A172 (cell line): Measurements from ENCODE around the genes PTRHD1 and ADCY3.

DNA sequence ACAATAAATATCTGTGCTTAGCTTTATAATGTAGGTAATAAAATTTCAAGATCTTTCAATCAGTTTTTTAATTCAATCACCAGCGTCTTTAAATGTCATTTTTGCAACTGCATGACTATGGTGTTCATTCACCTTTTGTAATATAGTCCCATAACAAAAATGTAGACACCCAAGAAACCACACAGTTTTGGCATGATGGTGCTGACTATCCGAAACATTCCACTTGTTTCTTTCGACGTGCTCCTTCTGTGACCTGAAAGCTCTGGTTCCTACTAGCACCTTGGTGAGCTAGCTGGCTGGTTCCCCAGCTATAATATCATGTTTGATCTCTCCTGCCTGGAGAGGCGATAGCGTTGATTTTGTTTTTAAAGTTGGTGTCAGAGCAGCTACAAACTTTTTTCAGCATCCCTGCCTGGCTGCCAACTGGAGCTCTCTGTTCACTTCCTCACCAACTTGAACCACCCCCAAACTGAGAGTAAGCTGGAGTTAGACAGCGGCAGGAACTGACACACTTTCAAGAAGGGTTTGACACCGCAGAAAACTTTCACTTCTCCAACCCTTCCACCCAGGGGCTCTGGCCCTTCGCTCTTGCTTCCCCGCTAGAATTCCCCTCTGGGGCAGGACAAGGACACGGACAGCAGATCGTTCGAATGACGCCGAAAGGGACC, 1.1 kb downstream of the ATAD2B start:
- RAMPAGE, long total RNA, result no peak

DNA sequence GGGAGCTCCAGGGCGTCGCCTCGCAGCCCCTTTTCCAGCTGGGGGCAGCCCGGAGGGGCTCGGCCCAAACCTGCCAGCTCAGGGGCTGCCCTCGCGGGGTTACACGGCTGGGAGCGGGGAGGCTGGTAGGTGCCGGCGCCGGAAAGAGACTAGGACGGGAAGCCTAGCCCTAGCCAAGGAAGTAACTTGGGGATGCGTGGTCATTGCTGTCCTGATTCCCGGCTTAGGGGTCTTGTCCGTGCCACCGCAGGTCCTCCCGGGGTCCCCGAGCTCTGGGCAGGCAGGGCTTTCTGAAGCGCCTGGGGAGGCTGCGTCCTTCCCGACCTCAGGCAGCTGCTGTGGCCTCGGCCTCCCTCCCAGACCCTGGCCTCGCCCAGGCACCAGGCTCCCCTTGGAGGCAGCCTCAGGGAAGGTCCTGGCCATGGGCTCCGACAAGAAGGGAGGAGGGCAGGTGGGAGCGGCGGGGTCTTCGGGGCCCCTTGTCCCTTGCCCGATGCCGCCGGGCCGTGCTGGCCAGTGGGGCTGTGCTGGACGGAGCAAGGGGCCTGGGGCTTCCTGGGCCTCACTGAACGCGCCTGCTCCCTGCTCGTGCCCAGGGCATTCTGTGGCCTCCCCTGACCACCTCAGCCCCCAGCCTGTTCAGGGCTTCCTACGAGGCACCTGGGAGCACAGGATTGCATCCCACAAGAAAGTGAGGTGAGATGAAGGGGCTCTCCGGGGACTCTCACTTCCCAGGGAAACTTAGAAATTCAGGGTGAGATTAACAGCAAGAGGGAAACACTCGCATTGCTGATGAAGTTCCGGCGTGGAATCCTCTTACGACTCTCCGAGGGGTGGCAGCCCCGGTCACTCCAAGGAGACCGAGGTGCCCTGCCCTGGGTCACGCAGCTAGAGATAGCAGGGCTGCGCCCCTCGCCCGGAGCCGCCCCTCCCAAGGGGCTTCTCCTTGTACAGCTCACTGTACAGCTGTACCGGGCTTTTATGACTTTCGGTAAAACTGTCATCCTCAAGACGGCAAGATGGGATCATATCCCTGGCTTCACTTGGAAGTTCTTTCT, 678 bp downstream of the MFSD2B start:
- RAMPAGE, long total RNA, result no peak

DNA sequence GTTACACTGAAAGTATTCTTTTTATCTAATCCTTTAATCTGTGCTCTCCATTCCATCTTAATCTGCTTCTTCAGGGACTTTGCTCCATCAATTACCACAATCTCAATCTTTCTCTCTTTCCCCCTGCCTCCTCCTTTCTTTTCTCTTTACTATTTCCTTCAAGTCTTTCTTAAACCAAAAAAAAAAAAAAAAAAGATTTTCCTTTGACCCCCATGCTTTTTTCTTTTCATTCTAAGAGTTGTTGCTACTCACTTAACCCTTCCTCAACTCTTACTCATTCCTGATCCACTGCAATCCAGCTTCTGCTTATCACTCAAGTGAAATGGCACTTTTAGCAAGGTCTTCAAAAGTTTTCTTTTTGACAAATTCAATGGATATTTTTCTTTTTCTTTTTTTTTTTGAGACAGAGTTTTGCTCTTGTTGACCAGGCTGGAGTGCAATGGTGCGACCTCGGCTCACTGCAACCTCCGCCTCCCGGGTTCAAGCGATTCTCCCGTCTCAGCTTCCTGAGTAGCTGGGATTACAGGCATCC, 77.4 kb downstream of the ITSN2 start:
- RAMPAGE, long total RNA, result no peak

GRCh38 chr2:24299794-24300289, 60.5 kb downstream of the ITSN2 start:
- RAMPAGE, long total RNA, result no peak

DNA sequence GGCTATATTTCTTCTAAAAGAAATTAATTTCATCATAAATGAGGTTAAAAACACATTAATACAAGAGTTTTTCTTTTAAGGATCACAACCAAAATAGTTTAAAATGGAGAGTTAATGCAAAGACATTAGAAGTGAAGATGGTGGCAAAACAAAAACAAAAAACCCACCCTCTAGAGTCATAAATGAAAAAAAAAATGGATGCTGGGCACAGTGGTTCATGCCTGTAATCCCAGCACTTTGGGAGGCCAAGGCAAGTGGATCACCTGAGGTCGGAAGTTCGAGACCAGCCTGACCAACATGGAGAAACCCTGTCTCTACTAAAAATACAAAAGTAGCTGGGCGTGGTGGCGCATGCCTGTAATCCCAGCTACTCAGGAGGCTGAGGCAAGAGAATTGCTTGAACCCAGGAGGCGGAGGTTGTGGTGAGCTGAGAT, 45.5 kb downstream of the PTRHD1 start:
- RAMPAGE, long total RNA, result no peak

DNA sequence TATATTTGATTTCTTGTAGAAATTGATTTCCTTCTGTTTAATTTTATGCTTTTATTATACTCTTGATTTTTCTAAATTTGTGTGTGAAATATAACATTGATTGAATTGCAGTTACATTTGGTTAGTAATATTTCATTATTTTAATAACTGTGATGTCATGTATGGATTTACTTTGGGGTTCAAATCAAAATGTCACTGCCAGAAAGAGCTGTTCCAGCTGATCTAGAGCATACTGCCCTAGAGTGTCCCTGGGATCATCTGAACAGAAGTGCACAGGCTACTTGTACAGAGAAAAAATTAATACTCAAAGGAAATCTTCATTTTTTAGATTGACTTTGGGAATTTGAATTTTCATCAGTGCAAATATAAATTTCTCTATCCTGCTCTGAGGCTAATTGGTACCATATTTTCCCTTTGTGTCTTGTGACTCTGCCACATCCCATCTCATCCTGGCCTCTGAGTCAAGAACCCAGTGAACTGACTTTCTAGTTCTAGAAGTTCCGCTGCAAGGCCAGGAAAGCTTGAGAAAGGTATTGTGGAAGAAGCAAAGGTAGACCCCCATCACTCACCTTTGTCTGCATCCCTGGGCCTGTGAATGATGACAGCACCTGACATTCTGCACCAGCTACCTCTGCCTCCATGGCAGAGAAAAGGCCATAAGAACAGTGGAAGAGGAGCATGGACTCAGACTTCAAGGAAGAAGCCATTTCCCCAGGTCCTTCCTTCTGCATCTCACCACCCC, 23.7 kb downstream of the PTRHD1 start:
- RAMPAGE, long total RNA, result no peak

- RAMPAGE, long total RNA, result start-site peak on the minus strand at chr2:24793345-24793375, 284 and 1,994 reads in 2 replicates; start-site peak on the plus strand at chr2:24793436-24793494, 84 and 302 reads in 2 replicates
These were observed at the start of gene PTRHD1 for GRCh38 chr2:24792621-24793791. Gene PTRHD1 (minus strand): TSS chr2:24793391.

DNA sequence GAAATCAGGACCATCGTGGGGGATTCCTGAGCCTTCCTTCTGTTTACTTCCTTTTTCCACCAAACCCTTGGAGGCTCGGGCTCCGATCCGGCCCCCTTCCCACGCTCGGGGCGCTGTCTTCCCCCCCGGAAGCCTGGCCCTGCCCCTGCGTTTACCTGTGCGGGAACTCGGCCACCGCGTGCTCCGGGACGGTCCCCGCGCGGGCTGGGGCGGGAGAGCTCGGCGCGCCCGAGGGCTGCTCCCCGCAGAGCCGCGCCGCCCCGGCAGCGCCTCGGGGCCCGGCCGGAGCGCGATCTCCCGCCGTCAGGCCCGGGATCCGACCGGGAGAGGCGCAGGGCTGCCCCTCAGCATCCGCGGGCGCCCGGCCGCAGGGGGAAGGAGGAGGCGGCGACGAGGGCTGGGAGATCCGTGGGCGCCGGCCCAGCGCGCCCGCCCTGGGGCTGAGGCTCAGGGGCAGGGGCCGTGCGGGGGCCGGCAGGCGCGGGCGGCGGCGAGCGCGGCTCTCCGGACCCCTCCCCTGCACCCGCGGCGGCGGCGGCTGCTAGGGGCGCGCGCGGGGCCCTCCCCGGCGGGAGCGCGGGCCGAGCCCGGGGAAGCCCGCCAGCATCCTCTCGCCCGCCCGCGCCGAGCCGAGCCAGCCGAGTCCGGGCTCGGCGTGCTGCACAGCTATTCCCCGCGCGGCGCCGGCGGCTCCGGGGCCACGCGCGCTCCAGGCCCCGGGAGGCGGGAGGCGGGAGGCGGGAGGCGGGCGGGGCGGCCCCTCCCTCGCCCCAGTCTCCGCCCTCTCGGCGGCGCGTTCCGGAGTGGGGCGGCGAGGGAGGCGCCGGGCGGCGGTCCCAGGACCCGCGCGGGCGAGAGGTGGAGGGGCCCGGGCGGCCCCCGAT, at the start of gene ADCY3:
ADCY3 (minus strand) TSS at position 710 of the 884 bp plus-strand sequence.
- RAMPAGE, long total RNA, result no peak

- RAMPAGE, long total RNA, result no peak
These were observed 37.1 kb downstream of the EFR3B start for GRCh38 chr2:25078901-25079431.

GRCh38 chr2:25215681-25216683, 47.6 kb upstream of the POMC start:
- RAMPAGE, long total RNA, result no peak

DNA sequence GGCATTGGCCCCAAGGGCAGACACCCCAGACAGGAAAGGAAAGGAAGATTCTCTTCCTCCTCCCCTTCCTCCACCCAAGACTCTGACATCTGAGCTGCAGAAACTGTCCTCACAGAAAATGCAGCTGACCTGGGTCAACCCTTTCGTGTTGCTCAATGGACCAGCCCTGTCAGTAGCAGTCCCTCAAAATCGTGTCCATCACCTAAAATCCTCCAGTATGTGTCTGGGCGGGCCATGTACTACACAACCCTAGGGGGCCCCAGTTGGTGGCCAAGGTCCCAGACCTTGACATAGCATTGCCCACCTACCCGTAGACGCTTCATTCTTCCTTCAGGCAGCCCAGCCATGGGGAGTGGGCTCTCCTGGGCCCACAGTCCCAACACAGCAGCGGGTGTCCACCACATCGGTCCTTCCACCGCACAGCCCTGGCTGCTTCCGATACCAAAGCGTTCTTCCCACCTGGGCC, 25.4 kb downstream of the DNMT3A start:
- RAMPAGE, long total RNA, result no peak

- RAMPAGE, long total RNA, result no peak
These were observed 60.8 kb upstream of the DNMT3A start for GRCh38 chr2:25402428-25402937.

- RAMPAGE, long total RNA, result no peak
These were observed 106.8 kb downstream of the DTNB start for GRCh38 chr2:25566509-25567041.

GRCh38 chr2:25571361-25571904, 101.9 kb downstream of the DTNB start:
- RAMPAGE, long total RNA, result no peak

- RAMPAGE, long total RNA, result no peak
These were observed 432 bp upstream of the DTNB start for GRCh38 chr2:25673688-25674330.

DNA sequence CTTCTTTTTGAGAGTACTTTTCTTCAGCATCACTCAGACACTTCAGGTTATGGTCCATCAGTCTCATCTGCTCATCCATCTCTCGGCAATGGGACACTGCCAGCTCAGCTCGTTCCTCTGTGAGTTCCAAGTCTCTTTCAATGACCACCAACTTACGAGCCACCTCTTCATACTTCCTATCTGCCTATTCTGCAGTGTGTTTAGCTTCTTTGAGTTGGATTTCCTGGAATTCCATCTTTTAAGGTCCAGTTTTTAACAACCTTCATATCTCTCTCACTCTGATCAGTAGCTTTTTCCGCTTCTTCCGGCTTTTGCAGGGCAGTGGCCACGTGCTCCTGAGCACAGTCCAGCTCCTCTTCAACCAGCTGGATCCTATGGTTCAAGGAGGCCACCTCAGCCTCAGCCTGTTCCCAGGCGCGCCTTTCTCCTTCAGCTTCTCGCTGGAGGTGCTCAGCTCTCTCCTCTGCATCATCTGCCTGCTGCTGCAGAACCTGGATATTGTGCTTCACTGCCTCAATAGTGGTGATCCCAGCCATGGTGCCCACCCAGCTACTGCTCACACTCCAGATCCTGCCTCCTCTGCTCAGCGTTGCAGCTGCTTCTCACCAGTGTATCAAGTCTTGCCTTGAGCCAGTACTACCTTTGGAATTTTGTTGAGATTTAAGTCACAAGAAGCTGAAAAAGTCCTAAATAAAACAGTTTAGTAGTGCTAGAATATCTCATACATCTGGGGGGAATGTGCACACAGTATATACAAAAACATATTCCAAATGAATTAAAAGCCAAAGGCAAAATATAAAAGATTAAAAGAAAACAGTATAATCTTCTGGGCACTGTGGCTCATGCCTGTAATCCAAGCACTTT, 67.9 kb downstream of the ASXL2 start:
- RAMPAGE, long total RNA, result no peak

GRCh38 chr2:25960951-25961204, 21.4 kb downstream of the KIF3C start:
- RAMPAGE, long total RNA, result no peak

DNA sequence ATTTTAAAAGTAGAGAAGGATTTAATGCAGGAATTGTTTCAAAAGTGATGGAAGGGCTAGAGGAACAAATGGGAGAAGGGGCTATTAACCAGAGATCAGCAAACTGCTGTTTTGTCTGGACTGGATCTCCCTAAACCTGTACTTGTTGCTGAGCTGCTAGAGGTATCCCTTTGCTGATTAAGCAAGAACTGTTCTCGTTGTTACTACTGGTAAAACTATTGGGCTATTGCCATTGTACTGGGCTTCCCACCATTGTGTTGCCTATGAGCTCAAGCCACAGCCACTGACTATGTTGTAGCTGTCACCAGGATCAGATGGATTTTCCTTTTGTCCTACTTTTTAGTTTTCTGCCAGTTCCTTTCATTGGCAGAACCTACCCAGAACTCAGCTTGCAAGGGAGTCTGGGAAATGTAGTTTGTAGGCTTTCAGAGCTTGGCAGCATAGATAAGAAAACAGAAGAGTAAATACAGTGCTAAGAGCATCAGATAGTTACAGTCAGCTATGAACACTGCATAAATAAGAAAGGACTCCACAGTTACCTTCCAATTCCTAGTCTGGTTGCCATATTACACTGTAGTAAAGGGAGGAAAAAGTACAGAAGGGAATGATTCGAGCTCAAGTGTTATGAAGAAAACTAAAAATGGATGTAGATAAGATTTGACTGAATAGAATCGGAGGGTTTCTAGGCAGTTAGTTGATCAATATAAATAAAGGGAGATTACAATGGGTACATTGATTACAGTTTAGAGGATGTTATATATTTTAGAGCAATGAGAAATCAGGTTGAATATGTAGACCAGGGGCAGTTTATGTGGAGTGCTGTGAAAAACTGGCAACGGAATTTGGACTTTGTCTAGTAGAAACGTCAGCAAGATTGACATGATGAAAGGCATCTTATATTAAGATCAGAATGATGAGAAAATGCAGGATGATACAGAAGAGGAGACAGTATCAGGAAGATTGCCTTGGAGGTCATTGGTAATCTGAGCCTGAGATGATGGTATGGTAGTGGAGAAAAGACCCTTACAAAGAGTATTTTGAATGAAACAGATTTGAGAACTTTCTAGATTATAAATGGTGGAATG, 39.6 kb downstream of the RAB10 start:
- RAMPAGE, long total RNA, result no peak

DNA sequence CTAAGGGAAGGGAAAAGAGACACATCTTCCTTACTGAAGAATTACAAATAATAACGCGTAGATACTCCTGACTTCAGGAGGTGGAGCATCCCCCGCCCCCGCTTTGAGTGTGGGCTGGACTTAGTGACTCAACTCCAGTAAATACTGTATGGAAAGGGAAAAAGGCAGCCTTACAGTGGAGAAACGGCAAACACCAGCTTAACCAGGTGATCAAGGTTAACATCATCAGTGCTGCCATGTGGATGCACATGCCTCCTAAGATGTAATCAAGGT, 47.9 kb downstream of the HADHB start:
- RAMPAGE, long total RNA, result no peak

DNA sequence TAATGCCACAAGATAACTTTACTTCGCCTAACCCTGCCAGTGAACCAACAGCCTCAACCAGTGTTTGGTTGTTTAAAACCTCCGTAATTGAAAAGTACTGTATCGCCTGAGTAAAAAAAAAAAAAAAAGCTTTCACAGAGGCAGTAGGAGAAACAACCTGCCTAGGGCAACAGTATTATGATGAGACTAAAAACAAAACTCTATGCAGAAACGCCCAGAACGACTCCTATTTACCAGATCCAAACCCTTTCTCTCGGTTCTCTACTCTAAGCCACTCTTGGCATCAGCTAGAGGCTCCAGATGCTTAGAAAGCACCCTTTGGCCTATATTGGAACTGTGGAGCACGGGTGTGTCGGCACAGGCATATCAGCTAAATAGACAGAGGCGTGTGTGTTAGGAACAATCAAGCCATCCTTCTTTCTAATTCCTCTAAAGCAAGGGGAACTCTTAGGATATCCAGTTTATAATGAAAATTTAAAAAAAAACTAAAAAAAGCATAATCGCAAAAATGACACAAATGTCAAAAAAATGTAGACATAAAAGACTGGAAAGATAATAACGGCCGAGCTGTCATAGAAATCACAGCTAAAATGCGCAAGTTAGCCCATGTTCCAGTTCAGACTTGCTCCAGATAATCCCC, 40.8 kb upstream of the SELENOI start:
- RAMPAGE, long total RNA, result no peak